Thyroid gland (tissue), 7 donors: ENCODE results near the genes PRPF19 and CYB561A3.

- PRO-cap, 2 experiments: no peak in any of the 2 experiments
- RAMPAGE, long total RNA, 5 experiments: no peak in any of the 5 experiments
Observed at GRCh38 chr11:60285324-60285792, 4.9 kb downstream of the MS4A4A start.

DNA sequence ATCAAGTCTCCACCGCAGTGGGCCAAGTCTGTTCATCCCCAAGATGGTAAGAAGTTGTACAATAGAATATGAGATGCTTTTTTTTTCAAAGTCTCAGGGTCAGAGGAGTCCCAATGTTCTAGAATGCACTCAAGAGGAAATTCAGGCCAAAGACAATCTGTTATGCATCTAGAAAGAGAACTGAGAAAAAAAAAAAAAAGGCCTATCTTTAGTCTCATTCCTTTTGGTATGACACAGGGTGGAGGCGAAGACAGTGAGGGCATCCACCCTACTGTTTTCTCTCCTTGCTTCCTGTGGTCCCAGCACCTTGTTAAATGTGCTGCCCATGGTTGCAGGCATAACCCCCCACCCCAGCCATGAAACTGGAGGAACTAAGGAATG, 20.3 kb downstream of the MS4A6E start:
- PRO-cap, 2 experiments: no peak in any of the 2 experiments
- RAMPAGE, long total RNA, 5 experiments: no peak in any of the 5 experiments

- PRO-cap, 2 experiments: peak in 2 of 2 experiments; most common plus-strand start chr11:60378013 (in 1); most common minus-strand start chr11:60377839 (in 2)
- RAMPAGE, long total RNA, 5 experiments: no peak in any of the 5 experiments
Observed at GRCh38 chr11:60377448-60378192, 712 bp upstream of the MS4A7 start.

GRCh38 chr11:60852567-60853084, 3.1 kb downstream of the PTGDR2 start:
- PRO-cap, 2 experiments: no peak in any of the 2 experiments
- RAMPAGE, long total RNA, 5 experiments: no peak in any of the 5 experiments

DNA sequence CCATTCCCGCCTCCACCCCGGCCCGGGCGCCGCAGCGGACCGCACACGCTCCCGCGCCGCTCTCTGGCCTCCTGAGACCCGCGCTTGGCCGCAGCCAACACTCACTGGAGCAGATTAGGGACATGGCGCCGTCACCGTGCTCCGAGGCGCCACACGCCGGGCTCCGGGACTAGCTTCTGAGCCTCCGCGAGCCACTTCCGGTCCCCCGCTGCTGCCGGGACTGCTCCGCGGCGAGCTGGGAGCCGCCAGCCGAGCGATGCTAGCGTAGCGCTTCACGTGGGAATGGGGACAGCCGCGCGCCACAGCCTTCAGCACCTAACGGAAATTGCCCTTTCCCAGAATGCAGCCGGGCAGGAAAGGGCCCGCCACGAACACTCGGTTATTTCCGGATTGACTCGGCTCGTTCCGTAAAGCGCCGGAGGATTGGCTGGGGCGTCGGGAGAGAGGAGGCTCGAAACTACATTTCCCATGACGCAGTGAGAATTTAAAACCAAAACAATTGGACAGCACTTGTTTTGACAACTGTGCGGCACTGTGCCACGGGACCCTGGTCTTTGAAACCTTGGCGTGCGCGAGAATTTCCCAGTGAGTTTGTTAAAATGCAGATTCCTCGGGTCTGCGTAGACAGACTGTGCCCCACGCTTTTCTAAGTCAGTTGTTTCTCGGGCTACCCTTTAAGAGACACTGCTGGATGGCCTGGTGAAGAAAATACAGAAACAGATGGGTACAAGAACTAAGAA, at the start of gene PRPF19:
Gene PRPF19, minus strand, starts transcription at position 327 of the 740 bp plus-strand sequence.
- PRO-cap, 2 experiments: peak in 2 of 2 experiments; most common plus-strand start position 410 of the sequence (in 1); most common minus-strand start position 327 of the sequence (in 2)
- RAMPAGE, long total RNA, 5 experiments: start-site peak on the minus strand in 4 of 5 experiments, centred at positions 302 to 315 of the sequence, 34 to 689 reads per replicate

DNA sequence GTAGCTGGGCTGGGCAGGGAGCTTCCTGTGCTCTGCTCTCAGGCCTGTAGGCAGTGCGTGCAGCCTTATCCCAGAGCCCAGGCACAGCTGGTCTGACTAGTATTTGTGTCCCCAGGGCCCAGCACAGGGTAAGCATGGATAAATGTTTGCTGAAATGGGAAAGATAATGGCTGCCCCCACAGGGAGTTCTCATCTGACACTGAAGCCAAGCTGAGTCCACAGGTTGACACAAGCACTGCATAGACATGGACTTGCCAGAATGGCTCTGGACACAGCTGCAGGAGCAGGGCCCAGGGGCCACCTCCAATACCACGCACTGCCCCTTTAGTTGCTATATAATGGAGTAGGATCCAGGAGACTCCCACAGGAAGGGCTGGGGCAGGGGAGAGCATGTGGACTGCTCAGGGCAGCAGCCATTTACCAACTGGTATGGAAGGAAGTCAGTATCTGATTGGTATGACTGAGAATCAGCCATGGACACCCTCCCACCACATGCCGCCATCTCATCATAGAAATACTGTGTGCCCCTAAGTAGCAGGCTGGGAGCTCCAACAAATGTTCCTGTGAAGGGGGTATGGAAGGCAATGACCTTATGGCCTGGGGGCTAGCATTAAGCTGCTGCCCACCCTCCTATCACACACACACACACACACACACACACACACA, 9.5 kb downstream of the SLC15A3 start:
- PRO-cap, 2 experiments: no peak in any of the 2 experiments
- RAMPAGE, long total RNA, 5 experiments: no peak in any of the 5 experiments

- PRO-cap, 2 experiments: no peak in any of the 2 experiments
- RAMPAGE, long total RNA, 5 experiments: no peak in any of the 5 experiments
Observed at GRCh38 chr11:60943948-60944522, 7.9 kb downstream of the SLC15A3 start.

DNA sequence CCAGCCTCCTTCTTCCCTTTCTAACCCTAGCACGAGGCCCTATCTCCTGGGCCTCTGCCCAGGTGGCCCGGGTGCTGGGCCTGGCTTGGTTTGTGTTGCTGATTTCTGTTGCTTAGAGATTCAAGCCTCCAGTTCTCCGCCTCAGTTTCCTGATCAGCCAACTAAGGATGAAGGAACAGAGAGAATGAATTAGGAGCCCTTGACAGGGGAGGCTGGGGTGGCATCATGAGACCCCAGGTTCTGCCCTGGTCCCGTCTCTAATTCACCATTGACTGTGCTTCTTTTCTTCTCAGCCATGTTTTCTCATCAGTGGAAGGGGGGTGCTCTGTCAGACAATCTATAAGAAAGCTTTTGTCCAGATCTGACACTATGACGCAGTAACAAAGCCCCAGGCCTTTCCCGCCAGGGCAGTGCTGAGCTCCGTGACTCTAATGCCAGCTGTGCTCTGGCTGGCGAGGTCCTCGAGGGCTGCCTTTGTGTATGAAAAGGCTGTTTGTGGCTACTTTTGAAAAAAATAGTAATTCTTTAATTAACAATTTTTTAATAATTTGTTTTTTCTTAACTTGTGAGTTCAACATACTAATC, 3.2 kb downstream of the CD6 start:
- PRO-cap, 2 experiments: no peak in any of the 2 experiments
- RAMPAGE, long total RNA, 5 experiments: no peak in any of the 5 experiments

GRCh38 chr11:61075754-61076243, 26.5 kb upstream of the CD5 start:
- PRO-cap, 2 experiments: no peak in any of the 2 experiments
- RAMPAGE, long total RNA, 5 experiments: no peak in any of the 5 experiments

GRCh38 chr11:61119140-61119421, 16.8 kb downstream of the CD5 start:
- PRO-cap, 2 experiments: no peak in any of the 2 experiments
- RAMPAGE, long total RNA, 5 experiments: no peak in any of the 5 experiments

GRCh38 chr11:61123480-61123890, 21.2 kb downstream of the CD5 start:
- PRO-cap, 2 experiments: no peak in any of the 2 experiments
- RAMPAGE, long total RNA, 5 experiments: no peak in any of the 5 experiments

DNA sequence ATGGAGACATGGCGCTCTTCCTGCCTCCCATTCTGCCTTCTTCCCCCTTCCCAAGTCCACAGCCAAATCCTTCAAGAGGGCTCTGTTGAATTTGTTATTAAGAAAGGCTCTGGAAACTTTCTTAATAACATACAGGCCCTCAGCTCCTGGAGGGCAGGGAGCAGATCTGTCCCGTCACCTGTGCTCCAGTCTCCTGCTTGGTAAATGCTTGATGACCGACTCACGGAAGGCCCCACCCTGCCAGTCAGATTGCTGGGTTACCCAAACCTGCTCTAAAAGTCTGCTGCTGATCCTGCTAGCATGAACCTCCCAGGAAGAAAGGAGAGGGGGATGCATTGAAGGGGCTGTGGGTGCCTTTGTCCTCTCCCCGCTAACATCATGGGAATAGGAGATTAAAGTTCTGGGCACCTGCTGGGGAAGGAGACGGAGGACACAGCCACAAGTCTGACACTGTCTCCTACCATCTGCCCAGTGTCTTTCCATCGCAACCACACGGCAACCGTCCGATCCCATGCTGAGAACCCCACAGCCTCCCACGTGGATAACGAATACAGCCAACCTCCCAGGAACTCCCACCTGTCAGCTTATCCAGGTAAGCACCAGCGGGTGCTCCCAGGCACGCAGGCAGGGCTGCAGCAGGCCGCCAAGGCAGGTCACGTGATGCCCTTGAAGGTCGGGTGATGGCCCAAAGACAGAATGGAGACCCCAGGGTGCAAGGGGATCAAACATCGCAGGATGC, 22.4 kb downstream of the CD5 start:
- PRO-cap, 2 experiments: no peak in any of the 2 experiments
- RAMPAGE, long total RNA, 5 experiments: no peak in any of the 5 experiments

GRCh38 chr11:61164828-61165397, 3.7 kb upstream of the VPS37C start:
- PRO-cap, 2 experiments: no peak in any of the 2 experiments
- RAMPAGE, long total RNA, 5 experiments: no peak in any of the 5 experiments

DNA sequence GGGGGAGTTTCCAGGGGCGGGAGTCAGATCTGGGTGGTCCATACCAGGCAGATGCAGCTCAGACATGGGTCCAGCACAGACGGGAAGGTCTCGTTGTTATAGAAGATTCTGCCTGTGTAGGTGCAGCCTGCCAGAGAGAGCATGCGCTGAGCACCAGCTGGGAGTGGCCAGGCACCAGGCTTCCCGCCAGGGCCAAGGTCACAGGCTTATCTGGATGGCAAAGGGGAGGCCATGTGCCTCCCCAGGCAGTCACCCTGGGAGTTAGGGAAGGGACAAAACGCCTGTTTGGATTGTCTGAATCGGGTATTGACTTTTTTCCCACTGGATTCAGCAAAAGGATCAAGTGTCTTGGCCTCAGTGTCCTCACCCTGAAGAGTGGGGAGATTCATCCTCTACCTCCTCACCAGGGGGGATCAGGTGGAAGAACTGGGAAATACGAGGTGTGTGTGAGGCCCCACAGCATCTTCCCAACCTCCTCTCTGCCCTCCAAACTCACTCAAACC, 26.5 kb downstream of the PGA5 start:
- PRO-cap, 2 experiments: no peak in any of the 2 experiments
- RAMPAGE, long total RNA, 5 experiments: no peak in any of the 5 experiments

DNA sequence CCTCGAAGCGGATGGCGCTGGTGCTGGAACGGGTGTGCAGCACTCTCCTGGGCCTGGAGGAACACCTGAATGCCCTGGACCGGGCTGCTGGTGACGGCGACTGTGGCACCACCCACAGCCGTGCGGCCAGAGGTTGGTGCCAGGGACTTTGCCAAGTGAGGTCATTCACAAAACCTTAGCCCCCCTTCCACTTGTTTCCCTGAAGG, 11.0 kb downstream of the TKFC start:
- PRO-cap, 2 experiments: no peak in any of the 2 experiments
- RAMPAGE, long total RNA, 5 experiments: no peak in any of the 5 experiments

DNA sequence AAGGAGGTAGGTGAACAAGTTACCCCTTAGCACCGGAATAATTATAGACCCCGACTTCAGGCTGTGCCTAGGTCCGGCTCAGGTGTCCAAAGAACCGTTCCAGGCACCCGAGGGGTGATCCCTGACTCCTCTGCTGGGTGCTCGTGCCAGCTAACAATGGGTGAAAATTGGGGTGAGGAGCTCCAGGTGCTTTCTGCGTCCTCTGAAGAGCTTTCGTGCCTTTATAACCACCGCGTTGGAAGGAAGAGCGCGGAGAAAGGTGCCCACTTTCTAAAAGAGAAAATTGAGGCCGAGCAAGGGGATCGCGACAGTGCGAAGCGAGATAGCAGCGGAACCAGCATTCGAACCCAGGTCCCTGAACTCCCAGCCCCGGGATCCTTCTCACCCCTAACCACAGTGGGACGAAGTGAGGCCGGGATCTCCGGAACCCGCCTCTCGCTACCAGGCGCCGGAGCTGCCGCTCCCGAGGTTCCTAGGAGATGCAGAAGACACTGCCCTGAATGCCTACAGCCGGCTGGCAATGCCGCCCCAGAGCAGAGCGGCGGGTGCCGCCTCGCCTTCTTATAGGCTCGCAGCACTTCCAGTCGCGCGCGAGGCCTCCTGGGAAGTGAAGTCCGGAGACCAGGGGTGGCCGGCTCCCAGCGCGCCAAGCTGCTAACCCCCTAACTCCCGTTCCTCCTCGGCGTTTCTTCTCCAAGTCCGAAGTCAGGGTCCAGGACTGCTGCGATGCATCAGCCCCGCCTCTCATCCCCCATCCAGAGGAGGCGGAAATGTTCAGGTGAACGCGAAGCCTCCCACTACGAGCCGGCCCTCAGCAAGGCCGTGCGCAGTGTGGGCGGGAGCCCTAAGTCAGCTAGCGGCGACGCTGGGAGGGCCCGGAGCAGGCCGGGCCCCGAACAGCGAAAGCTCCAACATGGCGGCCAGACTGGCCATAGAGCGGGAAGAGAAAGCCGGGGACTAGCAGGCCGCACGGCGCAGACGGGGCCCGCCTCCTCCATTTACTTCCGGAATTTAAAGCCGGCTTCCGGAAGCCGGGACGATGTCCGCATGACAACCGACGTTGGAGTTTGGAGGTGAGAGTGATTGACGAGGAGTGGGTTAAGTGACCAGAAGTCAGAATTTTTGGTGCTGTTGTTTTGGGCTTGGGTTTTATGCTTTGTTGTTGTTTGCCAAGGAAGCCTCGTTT, at the start of gene CYB561A3:
Gene CYB561A3, minus strand, starts transcription at position 535 of the 1,186 bp plus-strand sequence.
- PRO-cap, 2 experiments: peak in 2 of 2 experiments; most common plus-strand start position 610 of the sequence (in 2); most common minus-strand start position 535 of the sequence (in 2)
- RAMPAGE, long total RNA, 5 experiments: start-site peak on the plus strand in 4 of 5 experiments, centred at positions 641 to 1,038 of the sequence, 23 to 208 reads per replicate; start-site peak on the minus strand in 1 of 5 experiments, centred at positions 538 to 927 of the sequence, 42 to 72 reads per replicate

DNA sequence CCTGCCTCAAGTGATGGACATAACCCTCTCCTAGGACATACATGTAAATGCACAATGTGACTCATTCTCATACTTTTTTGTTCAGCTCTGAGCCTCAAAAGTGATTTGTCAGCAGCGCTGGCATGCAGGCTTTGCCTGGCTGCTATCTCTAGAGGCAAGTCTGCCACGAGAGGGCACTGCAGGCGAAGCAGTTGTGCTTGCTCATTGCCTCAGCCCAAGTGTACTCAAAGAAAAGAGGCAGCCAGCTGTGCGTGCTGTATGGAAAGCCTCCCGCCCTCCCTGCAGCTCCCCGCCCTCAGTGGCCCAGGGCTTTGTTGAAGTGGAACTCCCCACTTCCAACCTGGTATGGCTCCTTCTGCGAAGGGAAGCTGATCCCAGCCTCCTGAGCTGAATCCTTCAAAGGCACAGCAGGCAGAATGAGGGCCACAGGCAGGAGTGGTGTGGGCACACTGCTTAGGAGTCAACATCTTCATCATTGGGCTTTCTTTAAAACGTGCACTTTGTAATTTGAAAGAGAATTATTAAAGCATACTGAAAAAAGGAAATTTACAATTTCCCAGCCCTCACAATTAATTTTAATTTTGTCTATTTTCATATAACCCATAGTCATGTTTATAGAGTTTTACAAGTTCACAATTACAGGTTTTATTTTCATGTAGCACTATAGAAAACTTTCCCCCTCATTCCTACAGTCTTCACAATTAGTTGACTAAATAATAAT, 16.4 kb downstream of the SDHAF2 start:
- PRO-cap, 2 experiments: no peak in any of the 2 experiments
- RAMPAGE, long total RNA, 5 experiments: no peak in any of the 5 experiments

DNA sequence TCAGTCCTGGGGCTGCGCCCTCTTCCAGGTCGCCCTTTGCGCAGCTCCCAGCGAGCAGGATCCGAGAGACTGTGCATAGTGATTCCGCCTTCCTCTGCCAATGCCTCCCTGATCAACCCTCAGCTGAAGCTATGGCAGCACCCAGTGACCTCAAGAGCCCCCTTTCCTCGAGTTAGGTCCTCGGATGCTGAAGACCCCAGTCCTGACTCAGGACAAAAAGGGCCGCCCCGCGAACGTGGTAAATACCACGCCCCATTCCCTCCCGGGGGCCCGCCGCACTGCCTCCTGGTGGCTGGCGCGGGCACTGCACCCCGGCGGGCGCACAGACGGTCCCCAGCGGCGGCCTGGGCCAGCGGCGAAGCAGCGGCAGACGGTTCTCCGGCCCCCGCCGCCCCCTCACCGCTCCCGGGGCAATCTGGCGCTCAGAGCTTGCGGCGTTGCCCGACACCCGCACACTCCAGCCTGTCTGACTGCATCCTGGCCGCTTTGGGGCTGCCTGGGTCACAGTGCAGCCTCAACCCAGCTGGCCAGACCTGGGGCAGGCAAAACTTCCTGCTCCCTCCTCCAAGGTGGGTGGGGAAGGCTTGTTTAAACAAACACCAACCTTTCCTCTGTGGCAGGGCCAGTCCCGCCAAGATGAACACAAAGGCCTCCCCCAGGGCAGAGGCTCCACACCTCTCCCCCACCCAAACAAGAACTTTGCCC, 13.3 kb downstream of the SYT7 start:
- PRO-cap, 2 experiments: no peak in any of the 2 experiments
- RAMPAGE, long total RNA, 5 experiments: no peak in any of the 5 experiments

- PRO-cap, 2 experiments: no peak in any of the 2 experiments
- RAMPAGE, long total RNA, 5 experiments: no peak in any of the 5 experiments
Observed at GRCh38 chr11:61600754-61601155, 19.9 kb upstream of the SYT7 start.

DNA sequence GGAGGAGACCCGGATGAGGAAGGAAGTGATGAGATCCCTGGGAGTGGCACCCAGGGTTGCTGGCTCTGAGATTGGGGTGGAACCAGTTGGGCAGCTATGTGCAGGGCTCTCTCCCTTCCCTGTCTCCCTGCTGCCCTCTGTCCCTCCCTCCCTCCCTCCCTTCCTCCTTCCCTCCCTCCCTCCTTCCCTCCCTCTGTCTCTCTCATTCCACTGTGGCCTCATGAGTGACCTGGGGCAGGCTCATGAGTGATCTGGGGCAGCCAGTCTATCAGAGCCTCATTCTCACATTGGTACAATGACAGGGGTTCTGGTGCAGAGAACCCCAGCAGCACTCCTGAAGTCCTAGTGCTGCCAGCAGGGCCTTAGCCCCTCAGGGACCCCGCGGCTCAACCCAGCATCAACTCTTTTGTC, 9.8 kb upstream of the MYRF start:
- PRO-cap, 2 experiments: no peak in any of the 2 experiments
- RAMPAGE, long total RNA, 5 experiments: no peak in any of the 5 experiments